ENCODE results near the genes ZNF800 and METTL2B.

DNA sequence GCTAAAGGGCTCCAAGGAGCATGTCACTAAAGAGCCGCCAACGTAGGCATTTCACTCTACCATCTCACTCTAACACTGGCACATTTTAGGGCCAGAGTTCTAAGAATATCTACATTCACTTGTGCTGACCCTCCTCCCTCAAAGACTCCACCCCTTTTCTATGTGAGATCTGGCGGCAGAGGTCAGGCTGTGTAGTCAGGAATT, 18.0 kb downstream of the LMOD2 start:
- RRBS: no CpG with 5 or more reads among the region's 3 CpGs
CAGE:
- cytosol, long polyA plus RNA: no peak
- long polyA plus RNA: no peak
- nucleus, long polyA plus RNA: no peak

DNA sequence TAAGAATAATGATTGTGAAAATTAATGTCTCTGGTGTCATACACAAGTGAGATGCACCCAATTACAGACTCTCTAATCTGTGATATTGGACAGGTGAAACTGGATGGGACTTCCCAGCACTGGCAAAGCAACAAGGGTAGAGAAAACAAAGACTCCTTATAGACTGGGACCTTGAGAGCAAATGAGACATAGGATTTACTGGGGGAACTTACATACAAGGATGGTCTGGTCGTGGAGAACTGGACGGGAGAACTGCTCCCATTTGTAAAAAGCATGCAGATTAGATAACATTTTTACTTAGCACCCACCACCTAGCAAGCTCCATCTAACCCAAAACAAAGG, 5.5 kb downstream of the SPAM1 start:
- RRBS: no CpG with 5 or more reads among the region's 2 CpGs
CAGE:
- cytosol, long polyA plus RNA: no peak
- long polyA plus RNA: no peak
- nucleus, long polyA plus RNA: no peak

GRCh38 chr7:124764660-124765080, 922 bp downstream of the GPR37 start:
- RRBS: 2% methylated on average over 10 of the region's 34 CpGs
CAGE:
- cytosol, long polyA plus RNA: no peak
- long polyA plus RNA: no peak
- nucleus, long polyA plus RNA: no peak

- RRBS: no CpG with 5 or more reads among the region's 13 CpGs
CAGE:
- cytosol, long polyA plus RNA: no peak
- long polyA plus RNA: no peak
- nucleus, long polyA plus RNA: no peak
These were observed 634.4 kb upstream of the POT1 start for GRCh38 chr7:125563859-125564629.

- RRBS: no CpG with 5 or more reads among the region's 2 CpGs
CAGE:
- cytosol, long polyA plus RNA: no peak
- long polyA plus RNA: no peak
- nucleus, long polyA plus RNA: no peak
These were observed 757.7 kb downstream of the GRM8 start for GRCh38 chr7:126494910-126495582.

DNA sequence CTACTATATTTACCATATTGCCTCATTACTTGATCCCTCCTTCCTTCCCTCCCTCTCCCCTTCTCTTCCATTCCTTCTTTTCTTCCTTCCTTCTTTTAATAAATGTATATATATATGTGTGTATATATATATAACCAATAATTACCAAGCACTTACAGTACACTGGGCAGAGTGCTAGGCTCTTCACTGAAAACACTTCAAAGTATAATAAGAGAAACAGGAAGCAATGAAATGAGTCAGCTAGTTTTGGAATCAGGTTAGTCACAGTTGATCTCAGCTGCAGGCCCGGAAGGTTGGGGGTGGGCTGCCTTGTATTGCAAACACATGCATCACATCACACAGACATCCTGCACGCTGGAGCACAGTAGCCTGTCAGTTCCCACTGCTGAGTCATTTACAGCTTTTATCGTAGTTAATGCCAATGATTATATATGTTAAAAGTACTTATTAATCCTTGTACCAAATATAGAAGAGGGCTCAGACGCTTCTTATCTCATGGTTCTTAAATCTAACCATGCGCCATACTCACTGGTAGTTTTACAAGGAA, 551.7 kb downstream of the GRM8 start:
- RRBS: no CpG with 5 or more reads among the region's 5 CpGs
CAGE:
- cytosol, long polyA plus RNA: no peak
- long polyA plus RNA: no peak
- nucleus, long polyA plus RNA: no peak

DNA sequence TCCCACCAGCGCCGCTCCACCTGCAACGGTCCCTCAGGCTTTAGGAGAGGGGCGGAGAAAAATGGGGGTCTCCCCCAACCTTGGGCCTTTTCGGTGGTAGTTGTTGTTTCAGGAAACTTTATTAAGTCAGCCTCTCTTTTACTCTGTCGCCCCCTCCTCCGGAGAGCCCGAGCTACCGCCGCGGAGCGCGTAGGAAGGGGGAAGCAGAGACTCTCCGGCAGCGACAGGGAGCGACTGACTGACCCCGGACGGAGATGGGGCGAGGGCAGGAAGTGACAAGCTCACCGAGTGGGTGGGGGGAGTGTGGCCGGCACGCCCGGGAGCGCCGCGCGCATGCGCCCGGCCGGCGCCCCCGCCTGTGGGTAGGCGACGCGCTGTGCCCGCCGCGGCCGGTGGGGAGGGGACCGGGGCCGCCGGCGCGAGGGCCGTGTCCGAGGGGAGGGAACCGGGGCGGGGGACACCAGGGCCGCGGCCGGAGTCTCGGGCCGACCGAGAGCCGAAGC, at the start of gene ZNF800:
Gene ZNF800 (minus strand): TSS at position 240 of the 503 bp plus-strand sequence.
- RRBS: 1% methylated on average over 23 of the region's 55 CpGs
CAGE:
- cytosol, long polyA plus RNA: no peak
- long polyA plus RNA: no peak
- nucleus, long polyA plus RNA: start-site peak on the minus strand centred at position 231 of the sequence, 52 bp wide, 42 and 143 reads in 2 replicates

- RRBS: no CpG with 5 or more reads among the region's 31 CpGs
CAGE:
- cytosol, long polyA plus RNA: no peak
- long polyA plus RNA: no peak
- nucleus, long polyA plus RNA: no peak
These were observed 673 bp upstream of the ZNF800 start for GRCh38 chr7:127392972-127393789.

DNA sequence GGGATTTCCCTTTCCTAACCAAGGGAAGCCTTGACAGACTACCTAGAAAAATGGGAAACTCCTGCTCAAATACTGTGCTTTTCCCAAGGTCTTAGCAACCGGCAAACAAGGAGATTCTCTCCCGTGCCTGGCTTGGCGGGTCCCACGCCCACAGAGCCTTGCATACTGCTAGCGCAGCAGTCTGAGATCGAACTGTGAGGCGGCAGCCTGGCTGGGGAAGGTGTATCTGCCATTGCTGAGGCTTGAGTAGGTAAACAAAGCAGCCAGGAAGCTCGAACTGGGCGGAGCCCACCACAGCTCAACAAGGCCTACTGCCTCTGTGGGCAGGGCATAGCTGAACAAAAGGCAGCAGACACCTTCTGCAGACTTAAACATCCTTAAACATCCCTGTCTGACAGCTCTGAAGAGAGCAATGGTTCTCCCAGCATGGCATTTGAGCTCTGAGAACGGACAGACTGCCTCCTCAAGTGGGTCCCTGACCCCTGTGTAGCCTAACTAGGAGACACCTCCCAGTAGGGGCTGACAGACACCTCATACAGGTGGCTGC, 58.7 kb upstream of the ZNF800 start:
- RRBS: no CpG with 5 or more reads among the region's 10 CpGs
CAGE:
- cytosol, long polyA plus RNA: no peak
- long polyA plus RNA: no peak
- nucleus, long polyA plus RNA: no peak

DNA sequence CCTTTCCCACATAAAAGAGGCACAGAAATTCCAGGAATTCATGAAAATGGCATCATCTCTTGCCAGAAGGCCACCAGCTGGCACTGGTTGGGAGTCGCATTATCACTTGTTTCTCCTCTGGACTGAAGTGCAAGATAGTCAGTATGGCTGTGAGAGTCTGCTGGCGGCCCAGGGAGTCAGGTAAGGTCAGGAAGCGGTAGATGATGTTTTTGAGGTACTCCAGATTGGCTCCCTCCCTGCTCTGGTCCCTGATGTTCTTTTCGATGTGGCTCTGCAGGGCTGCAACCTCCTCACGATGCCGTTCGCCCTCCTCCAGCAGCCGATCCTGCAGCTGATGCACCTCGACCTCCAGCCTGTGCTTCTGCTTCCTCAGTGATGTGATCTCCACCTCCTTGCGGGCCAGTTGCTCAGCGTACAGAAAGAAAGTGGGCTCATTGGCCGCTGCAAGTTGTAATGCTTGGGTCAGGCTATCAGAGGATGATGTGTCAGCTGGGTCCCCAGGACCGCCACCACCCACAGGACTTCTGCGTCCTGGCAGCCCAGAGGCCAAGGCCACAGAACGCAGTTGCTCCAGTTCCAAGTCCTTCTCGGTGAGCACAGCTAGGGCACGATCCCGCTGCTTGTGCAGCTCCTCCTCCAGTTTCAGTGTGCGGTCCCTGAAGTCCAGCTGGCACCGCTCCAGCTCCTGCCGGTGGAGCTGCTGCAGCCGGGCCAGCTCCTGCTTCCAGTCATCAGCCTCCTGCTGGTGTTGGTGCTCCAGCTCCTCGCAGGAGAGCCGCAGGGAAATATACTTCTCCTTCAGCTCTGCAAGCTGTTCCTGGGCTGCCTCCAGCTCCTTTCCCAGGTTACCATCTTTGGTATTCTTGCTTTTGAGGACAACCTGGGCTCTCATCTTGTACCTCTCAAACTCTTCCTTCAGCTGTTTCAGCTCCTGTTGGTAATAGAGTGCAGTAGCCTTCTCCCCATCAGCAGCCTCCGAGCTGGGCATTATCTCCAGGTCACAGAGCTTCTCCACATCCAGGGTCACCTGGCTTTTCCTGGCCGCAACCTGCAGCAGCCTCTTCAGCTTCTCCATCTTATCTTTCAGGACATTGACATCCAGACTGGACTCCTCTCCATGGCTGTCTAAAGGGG, 3.1 kb downstream of the GCC1 start:
- RRBS: no CpG with 5 or more reads among the region's 26 CpGs
CAGE:
- cytosol, long polyA plus RNA: start-site peak on the minus strand centred at position 273 of the sequence, 84 bp wide, 9 and 16 reads in 2 replicates
- long polyA plus RNA: no peak
- nucleus, long polyA plus RNA: no peak

DNA sequence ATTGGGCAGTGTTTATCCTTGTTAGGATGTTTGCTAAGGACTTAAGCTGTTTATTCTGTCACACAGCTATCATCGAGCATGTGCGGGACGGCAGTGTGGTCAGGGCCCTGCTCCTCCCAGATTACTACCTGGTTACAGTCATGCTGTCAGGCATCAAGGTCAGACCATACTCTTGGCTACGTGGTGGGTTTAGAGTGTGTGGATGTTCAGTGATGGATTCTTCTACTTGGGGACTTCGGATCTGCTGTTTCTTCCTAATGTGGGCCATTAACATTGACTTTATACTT, 50.3 kb downstream of the SND1 start:
- RRBS: no CpG with 5 or more reads among the region's 5 CpGs
CAGE:
- cytosol, long polyA plus RNA: no peak
- long polyA plus RNA: no peak
- nucleus, long polyA plus RNA: no peak

GRCh38 chr7:128030214-128030689, 985 bp downstream of the LRRC4 start:
- RRBS: 84% methylated on average over 11 of the region's 25 CpGs
CAGE:
- cytosol, long polyA plus RNA: no peak
- long polyA plus RNA: no peak
- nucleus, long polyA plus RNA: no peak

DNA sequence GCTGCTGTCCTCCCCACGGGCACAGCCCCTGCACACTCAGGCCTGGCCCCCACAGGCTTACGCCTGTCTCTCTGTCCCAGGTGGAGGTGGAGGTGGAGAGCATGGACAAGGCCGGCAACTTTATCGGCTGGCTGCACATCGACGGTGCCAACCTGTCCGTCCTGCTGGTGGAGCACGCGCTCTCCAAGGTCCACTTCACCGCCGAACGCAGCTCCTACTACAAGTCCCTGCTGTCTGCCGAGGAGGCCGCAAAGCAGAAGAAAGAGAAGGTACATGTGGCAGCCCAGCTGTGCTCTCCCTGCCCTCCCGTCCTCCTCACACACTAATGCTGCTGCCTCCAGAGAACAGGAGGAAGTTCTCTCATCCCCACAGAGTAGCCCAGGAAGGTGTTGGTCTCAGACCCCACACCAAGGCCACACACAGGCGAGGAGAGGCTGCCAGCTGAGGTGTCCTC, 43.2 kb upstream of the LRRC4 start:
- RRBS: no CpG with 5 or more reads among the region's 16 CpGs
CAGE:
- cytosol, long polyA plus RNA: no peak
- long polyA plus RNA: no peak
- nucleus, long polyA plus RNA: no peak

DNA sequence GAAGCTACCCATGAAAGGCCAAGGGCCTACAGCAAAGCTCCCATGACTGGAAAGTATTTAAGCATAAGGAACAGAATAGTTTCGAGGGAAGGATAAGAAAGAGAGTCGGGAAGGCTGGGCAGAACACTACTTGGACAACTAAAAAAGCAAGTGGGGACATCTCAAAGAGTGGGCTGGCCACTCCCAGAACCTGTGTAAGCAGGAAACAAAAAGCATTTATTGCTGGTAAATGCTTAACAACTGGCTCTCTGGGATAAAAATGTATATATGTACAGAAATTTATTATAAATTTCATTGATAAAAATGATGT, 39.9 kb downstream of the RBM28 start:
- RRBS: no CpG with 5 or more reads among the region's 2 CpGs
CAGE:
- cytosol, long polyA plus RNA: no peak
- long polyA plus RNA: no peak
- nucleus, long polyA plus RNA: no peak

- RRBS: no CpG with 5 or more reads among the region's 3 CpGs
CAGE:
- cytosol, long polyA plus RNA: no peak
- long polyA plus RNA: no peak
- nucleus, long polyA plus RNA: no peak
These were observed 5.6 kb downstream of the RBM28 start for GRCh38 chr7:128338110-128338482.

- RRBS: no CpG with 5 or more reads among the region's 12 CpGs
CAGE:
- cytosol, long polyA plus RNA: no peak
- long polyA plus RNA: no peak
- nucleus, long polyA plus RNA: no peak
These were observed 9.5 kb downstream of the IMPDH1 start for GRCh38 chr7:128400224-128400723.

DNA sequence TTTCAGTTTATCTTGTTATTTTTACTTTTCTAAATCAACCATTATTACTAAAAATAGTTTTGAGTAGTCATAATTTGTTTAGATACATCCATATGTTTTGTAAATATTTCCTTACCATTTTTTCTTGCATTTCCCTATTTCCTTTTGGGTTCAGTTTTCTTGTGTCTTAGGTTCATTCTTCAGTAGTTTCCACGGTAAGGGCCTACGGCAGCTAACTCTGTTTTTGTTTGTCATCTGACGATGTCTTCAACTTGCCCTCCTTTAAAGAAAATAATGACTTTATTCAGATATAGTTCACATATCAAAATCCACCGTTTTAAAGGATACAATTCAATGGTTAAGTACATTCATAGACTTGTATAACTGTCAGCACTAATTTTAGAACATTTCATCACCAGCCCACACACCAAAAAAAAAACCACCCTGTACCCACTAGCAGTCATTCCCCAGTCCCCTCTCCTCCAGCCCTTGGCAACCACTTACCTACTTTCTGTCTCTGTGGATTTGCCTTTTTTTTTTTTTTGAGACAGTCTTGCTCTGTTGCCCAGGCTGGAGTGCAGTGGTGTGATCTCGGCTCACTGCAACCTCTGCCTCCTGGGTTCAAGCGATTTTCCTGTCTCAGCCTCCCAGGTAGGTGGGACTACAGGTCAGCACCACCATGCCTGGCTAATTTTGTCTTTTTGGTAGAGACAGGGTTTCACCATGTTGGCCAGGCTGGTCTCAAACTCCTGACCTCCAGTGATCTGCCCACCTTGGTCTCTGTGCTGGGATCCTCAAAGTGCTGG, 5.3 kb upstream of the HILPDA start:
- RRBS: no CpG with 5 or more reads among the region's 6 CpGs
CAGE:
- cytosol, long polyA plus RNA: no peak
- long polyA plus RNA: no peak
- nucleus, long polyA plus RNA: no peak

GRCh38 chr7:128476356-128477182, at the start of gene METTL2B:
Gene METTL2B, plus strand, starts transcription at chr7:128476748.
- RRBS: no CpG with 5 or more reads among the region's 53 CpGs
CAGE:
- cytosol, long polyA plus RNA: start-site peak on the plus strand at chr7:128476759-128476792, 228 and 98 reads in 2 replicates
- long polyA plus RNA: start-site peak on the plus strand at chr7:128476759-128476798, 21 and 320 reads in 2 replicates
- nucleus, long polyA plus RNA: no peak

DNA sequence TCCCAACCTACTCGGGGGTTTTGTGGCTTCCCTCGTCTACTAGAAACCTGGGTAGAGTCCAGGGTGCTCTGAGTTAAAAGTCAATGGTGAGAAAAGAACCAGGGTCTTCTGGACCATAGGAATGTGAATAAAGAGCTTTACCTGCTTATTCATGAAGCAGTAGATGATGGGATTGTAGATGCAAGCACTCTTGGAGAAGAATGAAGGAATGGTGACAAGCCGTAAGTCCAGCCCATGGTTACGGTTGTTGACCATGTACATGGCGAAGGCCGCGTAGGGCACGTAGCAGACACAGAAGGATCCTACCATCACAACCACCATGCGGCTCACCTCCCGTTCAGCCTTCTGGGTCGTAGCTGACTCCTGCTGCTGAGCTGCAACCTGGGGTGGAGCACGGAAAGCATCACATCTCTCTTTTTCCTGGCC, 2.1 kb downstream of the OPN1SW start:
- RRBS: no CpG with 5 or more reads among the region's 12 CpGs
CAGE:
- cytosol, long polyA plus RNA: no peak
- long polyA plus RNA: no peak
- nucleus, long polyA plus RNA: no peak

DNA sequence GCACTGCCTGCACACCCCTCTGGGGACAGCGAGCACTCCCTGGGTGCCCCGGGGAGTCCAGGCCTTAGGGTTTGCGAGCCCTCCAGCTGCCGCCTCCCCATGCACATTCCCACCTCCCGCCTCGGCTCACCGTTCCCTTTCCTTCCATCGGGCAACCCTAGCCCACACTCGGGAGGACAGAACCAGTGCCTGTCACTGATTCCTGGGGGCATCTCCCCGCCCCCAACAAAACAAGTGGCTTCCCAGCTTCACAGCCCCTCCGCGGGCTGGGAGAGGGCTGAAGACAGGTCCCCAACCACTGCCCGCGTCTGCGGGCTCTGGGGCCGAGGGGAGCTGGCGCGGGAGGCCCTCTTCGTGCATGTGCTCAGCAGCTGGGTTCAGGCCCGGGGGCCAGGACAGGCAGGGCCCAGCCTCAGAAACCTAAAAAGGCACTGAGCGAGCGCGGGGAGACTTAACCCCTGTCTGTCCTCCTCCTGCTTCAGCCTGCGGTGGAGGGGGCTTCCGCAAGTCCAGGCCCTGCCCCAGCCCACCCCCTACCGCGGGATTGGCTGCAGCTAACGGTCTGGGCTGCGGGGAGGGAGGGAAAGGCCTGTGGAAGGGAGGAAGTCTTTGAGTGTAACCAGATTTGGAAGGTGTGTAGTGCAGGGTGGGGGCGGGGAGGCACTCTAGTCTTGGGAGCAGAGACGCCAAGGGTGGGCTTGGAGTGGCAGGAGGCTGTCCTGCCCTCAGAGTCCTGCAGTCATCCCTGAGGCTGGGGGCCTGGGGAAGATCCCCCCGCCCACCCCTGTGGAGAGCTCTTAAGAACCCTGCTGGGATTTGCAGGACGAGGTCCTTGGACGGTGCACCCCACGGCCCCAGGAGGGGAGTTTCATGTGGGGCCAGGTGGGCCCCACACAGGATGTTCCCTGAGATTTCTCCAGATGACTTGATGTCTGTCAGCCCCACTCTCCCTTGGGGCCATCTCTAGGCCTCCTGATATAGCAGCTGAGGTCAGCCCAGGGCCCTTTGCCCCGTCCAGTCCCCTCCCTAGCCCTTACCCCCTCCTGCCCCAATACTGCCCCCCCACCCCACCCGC, 1.3 kb downstream of the FLNC start:
- RRBS: 3% methylated on average over 2 of the region's 37 CpGs
CAGE:
- cytosol, long polyA plus RNA: no peak
- long polyA plus RNA: no peak
- nucleus, long polyA plus RNA: no peak